Glomerular endothelial cell (primary cell): ENCODE results near the genes SLC4A9, PCDHA1, PCDHA5, PCDHA7, PCDHA10, PCDHB6, PCDHB14 and PCDHGB6.

GRCh38 chr5:140126898-140127837, 1.4 kb downstream of the IGIP start:
- RAMPAGE, long total RNA, result no peak

GRCh38 chr5:140165664-140166195, 9.3 kb upstream of the CYSTM1 start:
- RAMPAGE, long total RNA, result no peak

GRCh38 chr5:140251309-140251984, 51.5 kb downstream of the PFDN1 start:
- RAMPAGE, long total RNA, result no peak

GRCh38 chr5:140254007-140254527, 48.8 kb downstream of the PFDN1 start:
- RAMPAGE, long total RNA, result no peak

DNA sequence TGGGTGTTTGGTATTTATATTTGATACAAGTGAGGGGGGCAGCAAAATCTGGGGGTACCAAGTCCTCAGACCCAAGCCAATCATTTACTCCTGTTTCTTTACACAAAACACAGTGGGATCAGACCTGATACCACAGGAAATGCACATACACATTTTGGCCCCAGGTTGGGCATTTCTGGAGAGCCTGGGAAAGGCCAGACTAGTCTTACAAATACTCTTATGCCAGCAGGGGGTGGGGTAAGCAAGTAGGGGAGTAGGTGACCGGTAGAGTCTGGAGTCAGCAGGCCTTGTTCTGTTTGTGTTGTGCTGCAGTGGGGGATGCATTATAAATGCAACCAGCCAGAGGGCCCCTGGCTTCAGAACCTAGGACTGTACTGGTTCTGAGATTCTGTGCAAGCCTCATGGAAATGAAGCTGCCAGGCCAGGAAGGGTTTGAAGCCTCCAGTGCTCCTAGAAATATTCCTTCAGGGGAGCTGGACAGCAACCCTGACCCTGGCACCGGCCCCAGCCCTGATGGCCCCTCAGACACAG, at the start of gene SLC4A9:
TSS of gene SLC4A9 (plus strand) at position 359 of the 531 bp plus-strand sequence.
- RAMPAGE, long total RNA, result no peak

DNA sequence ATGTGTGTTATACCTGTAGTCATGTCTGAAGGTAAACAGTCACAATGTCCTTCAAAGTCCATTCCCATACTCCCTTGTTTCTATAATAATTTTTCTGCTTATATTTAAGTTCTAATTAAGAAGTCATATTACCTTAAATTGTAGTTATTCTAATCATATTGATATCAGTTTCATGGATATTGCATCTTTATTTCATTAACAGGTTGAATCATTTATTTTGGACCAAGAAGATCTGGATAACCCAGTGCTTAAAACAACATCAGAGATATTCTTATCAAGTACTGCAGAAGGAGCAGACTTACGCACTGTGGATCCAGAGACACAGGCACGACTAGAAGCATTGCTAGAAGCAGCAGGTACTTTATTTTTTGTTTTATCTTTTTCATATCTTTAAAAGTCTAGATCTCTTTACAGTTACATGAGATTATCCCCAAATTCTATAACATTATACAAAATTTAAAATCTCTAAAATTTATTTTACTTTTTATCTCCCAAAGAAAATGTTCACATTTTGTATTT, 34.3 kb downstream of the ANKHD1 start:
- RAMPAGE, long total RNA, result no peak

- RAMPAGE, long total RNA, result no peak
These were observed 37.7 kb upstream of the EIF4EBP3 start for GRCh38 chr5:140509556-140510306.

- RAMPAGE, long total RNA, result no peak
These were observed 3.4 kb downstream of the EIF4EBP3 start for GRCh38 chr5:140550566-140551498.

DNA sequence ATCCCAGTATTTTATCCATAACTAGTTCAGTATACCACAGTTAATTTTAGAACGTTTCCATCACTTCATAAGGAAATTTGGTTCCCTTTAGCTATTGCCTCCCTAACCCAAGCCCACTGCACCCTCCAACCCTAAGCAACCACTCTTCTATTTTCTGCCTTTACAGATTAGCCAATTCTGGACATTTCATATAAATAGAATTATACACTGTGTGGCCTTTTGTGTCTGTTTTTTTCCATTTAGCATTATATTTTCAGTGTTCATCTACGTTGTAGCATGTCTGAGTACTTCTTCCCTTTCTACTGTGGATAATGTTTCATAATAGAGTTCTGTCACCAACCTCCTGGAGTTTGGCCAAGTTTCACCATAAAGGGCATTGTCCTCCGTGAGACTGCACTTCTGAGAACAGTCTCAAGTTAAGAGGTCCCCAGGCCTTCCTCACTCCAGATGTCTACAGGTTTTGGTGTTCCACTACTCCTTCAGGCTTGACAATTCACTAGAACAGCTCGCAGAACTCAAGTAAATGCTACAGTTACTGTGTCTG, 30.8 kb downstream of the SLC35A4 start:
- RAMPAGE, long total RNA, result no peak

- RAMPAGE, long total RNA, result no peak
These were observed 31.8 kb downstream of the SLC35A4 start for GRCh38 chr5:140595902-140597298.

GRCh38 chr5:140631811-140632885, 827 bp downstream of the CD14 start:
- RAMPAGE, long total RNA, result no peak

- RAMPAGE, long total RNA, result no peak
These were observed at the start of gene PCDHA1 for GRCh38 chr5:140785943-140786415. Gene PCDHA1, plus strand, starts transcription at chr5:140786140.

DNA sequence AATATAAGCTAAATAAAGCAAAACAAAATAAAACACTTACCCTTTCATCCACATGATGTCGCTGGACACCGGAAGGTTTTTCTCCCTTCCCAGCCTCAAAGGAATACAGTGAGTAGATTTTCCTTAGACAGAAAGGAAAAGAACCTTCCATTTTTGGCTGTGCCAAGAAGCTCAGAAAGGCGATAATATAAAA, at the start of gene PCDHA5:
TSS of gene PCDHA5 (plus strand) at position 115 of the 193 bp plus-strand sequence.
- RAMPAGE, long total RNA, result no peak

- RAMPAGE, long total RNA, result no peak
These were observed 326 bp downstream of the PCDHA5 start for GRCh38 chr5:140821692-140822186.

GRCh38 chr5:140834020-140834399, at the start of gene PCDHA7:
Gene PCDHA7, plus strand, starts transcription at chr5:140834269.
- RAMPAGE, long total RNA, result no peak

DNA sequence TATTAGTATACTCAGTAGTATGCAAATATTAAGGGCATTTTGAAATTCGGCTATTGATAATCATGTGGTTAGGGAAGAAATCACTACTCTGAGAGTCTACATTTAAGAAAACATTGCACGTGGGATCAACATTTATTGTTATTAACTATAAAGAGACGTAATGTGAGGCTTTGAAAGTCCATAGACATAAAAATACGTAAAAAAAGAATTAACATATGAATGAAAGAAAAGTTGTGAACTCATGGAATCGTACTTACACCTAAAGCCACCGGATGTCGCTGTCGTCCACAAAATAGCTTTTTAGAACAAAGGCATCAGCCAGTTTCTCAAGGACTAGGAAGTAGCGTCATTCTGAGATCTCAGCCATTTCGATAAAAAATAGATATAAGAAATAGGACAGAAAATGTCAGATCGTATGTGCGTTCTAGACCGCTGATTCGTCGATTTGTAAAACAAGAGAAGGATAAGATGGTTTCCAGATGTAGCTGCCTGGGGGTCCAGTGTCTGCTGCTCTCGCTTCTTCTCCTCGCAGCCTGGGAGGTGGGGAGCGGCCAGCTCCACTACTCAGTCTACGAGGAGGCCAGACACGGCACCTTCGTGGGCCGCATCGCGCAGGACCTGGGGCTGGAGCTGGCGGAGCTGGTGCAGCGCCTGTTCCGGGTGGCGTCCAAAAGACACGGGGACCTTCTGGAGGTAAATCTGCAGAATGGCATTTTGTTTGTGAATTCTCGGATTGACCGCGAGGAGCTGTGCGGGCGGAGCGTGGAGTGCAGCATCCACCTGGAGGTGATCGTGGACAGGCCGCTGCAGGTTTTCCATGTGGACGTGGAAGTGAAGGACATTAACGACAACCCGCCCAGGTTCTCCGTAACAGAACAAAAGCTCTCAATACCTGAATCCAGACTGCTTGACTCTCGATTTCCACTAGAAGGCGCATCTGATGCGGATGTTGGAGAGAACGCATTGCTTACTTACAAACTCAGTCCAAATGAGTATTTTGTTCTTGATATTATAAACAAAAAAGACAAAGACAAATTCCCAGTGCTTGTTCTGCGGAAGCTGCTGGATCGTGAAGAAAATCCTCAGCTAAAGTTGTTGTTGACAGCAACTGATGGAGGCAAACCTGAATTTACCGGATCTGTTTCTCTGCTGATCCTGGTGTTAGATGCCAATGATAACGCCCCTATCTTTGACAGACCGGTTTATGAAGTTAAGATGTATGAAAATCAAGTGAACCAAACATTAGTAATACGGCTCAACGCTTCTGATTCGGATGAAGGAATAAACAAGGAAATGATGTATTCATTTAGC, at the start of gene PCDHA10:
TSS of gene PCDHA10 (plus strand) at position 317 of the 1,311 bp plus-strand sequence.
- RAMPAGE, long total RNA, result no peak

DNA sequence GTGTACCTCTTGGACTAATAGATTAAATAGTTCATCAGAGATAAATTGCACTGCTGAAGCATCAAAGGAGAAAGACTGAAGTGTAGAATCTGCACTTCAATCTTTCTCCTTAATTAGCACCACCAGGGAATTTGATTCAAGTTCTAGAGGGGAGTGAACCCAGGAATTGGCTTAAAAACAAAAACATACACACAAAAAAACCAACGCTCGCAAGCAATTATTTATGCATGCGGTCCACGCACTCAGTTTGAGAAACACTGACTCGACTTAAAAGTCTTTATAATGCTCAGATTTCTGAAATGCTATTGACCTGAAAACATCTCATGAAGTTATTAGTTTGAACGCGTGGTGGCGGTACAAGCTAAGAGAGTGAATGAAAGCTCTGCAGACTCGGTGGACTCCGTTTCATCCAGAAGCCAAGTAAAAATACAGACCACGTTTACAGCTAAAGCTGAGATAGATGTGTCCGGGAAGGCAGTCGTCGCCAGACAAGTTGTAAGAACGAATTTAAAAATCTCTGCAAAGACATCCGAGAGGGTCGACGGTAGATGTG, at the start of gene PCDHB6:
TSS of gene PCDHB6 (plus strand) at position 403 of the 553 bp plus-strand sequence.
- RAMPAGE, long total RNA, result no peak

DNA sequence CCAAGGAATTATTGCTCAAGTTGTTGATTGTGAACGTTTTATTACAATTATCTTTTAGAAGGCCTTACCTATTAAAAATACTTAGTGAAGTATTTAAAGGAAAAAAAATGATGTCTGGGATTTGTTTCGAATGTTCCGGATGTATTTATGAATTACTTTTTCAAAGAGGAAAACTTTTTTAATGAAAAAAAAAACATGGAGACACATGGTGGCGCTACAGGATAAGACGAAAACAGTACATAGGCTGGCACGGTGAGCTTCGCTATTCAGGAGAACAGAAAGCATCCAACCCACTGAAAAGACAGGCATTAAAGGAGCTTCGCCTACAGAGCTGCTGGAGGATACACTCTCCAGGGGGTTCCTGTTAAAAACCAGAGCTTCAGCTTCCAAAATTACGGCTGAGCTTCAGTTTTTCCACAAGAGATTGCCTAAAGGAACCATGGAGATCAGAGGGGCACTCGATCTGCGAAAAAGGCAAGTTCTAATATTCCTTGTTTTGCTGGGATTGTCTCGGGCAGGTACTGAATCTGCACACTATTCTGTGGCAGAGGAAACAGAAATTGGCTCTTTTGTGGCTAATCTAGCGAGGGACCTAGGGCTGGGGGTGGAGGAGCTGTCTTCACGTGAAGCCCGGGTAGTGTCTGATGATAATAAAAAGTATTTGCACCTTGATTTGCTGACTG, at the start of gene PCDHB14:
TSS of gene PCDHB14 (plus strand) at position 277 of the 683 bp plus-strand sequence.
- RAMPAGE, long total RNA, result no peak

DNA sequence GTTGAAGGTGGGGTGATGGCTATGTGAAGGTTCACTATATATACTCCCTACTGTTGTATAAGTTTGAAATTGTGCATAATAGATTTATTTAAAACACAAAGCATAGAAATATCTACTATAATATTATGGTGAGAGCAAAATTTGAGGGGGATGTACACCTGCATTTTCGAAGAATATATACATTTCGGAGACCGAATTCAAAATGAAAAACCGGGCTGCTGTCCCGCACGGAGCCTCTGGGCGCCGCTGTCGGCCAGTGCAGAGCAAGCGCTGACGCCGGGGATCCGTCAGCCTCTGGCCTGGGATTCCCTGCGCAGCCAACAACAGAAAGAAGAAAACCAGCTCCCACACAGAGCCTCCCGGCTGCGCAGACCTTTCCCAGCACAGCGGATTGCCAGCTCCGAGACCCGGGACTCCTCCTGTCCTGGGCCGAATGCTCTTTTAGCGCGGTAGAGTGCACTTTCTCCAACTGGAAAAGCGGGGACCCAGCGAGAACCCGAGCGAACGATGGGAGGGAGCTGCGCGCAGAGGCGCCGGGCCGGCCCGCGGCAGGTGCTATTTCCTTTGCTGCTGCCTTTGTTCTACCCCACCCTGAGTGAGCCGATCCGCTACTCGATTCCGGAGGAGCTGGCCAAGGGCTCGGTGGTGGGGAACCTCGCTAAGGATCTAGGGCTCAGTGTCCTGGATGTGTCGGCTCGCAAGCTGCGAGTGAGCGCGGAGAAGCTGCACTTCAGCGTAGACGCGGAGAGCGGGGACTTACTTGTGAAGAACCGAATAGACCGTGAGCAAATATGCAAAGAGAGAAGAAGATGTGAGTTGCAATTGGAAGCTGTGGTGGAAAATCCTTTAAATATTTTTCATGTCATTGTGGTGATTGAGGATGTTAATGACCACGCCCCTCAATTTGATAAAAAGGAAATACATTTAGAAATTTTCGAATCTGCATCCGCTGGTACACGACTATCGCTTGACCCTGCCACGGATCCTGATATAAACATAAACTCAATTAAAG, at the start of gene PCDHGB6:
TSS of gene PCDHGB6 (plus strand) at position 326 of the 1,012 bp plus-strand sequence.
- RAMPAGE, long total RNA, result no peak

GRCh38 chr5:141477803-141478710, 2.3 kb downstream of the PCDHGC3 start:
- RAMPAGE, long total RNA, result no peak